Brain (tissue), 1 donor: ENCODE measurements around the genes SOX14 and FOXL2.

GRCh38 chr3:134487236-134487972 lies 1.5 kb downstream of the CEP63 start:
- RRBS: no CpG with 5 or more reads among the region's 6 CpGs

- RRBS: no CpG with 5 or more reads among the region's 8 CpGs
Observed at GRCh38 chr3:134544751-134545075, 58.9 kb downstream of the CEP63 start.

DNA sequence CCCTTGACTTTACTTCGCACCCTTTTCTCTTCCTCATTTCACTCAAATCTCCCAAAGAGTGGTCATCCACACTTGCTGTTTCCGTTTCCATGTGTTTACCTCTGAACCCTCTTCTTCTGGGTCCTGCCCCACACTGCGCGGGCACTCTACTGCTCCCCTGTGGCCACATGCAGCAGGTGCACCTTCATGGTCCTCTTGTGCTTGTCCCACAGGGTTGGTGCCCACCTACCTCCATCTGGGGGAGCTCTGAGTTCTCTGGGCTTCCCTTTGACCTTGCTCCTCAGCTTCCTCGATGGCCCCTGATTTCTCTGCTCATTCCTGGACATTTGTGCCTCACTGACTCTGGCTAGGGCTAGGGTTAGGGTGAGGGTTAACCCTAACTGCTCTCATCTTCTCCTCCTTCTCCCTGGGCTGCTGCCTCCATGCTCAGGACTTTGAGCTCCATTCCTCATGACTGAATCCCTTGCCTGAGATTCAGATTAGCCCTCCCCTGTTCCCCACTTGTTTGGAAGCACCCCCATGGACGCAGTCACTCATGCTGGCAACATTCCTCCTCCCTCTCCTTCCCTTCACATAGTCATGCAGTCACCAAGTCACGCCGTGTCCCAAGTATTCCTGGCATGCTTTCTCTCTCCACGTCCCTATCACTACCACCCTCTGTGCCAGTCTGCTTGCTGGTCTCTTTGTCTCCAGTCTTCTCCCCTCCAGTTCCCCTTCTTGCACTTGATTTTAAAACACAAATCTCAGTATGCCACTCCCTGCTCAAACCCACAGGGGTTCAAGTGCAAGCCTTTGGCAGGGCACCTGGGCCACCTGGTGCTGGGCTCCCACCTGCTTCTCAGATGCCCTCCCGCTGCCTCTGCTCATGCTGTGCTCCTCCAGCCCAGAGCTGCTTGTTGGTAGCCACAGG lies 26.7 kb upstream of the KY start:
- RRBS: no CpG with 5 or more reads among the region's 10 CpGs

DNA sequence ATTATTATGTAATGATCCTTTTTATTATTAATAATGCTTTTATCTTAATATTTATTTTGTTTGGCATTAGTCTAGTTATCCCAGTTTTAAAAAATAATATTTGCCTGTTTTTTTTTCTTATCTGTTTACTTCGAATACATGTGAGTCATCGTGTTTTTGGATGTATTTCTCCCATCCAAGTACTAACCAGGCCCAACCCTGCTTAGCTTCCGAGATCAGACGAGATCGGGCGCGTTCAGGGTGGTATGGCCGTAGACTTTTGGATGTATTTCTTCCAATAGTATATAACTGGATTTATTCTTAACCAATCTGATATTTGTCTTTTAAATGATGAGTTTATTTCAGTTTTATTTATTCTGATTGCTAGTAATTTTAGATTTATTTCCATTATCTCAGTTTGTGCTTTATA lies 11.8 kb upstream of the EPHB1 start:
- RRBS: no CpG with 5 or more reads among the region's 8 CpGs

- RRBS: no CpG with 5 or more reads among the region's 5 CpGs
Observed at GRCh38 chr3:136022488-136023131, 57.1 kb downstream of the PPP2R3A start.

GRCh38 chr3:136103249-136103754 lies 92.8 kb downstream of the MSL2 start:
- RRBS: no CpG with 5 or more reads among the region's 5 CpGs

DNA sequence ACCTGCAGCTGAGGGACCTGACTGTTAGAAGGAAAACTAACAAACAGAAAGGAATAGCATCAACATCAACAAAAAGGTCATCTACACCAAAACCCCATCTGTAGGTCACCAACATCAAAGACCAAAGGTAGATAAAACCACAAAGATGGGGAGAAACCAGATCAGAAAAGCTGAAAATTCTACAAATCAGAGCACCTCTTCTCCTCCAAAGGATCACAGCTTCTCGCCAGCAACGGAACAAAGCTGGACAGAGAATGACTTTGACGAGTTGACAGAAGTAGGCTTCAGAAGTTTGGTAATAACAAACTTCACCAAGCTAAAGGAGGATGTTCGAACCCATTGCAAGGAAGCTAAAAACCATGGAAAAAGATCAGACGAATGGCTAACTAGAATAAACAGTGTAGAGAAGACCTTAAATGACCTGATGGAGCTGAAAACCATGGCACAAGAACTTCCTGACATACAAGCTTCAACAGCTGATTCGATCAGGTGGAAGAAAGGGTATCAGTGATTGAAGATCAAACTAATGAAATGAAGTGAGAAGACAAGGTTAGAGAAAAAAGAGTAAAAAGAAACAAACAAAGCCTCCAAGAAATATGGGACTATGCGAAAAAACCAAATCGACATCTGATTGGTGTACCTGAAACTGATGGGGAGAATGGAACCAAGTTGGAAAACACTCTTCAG lies 69.1 kb downstream of the MSL2 start:
- RRBS: no CpG with 5 or more reads among the region's 8 CpGs

- RRBS: no CpG with 5 or more reads among the region's 6 CpGs
Observed at GRCh38 chr3:136191999-136192589, 4.0 kb downstream of the MSL2 start.

DNA sequence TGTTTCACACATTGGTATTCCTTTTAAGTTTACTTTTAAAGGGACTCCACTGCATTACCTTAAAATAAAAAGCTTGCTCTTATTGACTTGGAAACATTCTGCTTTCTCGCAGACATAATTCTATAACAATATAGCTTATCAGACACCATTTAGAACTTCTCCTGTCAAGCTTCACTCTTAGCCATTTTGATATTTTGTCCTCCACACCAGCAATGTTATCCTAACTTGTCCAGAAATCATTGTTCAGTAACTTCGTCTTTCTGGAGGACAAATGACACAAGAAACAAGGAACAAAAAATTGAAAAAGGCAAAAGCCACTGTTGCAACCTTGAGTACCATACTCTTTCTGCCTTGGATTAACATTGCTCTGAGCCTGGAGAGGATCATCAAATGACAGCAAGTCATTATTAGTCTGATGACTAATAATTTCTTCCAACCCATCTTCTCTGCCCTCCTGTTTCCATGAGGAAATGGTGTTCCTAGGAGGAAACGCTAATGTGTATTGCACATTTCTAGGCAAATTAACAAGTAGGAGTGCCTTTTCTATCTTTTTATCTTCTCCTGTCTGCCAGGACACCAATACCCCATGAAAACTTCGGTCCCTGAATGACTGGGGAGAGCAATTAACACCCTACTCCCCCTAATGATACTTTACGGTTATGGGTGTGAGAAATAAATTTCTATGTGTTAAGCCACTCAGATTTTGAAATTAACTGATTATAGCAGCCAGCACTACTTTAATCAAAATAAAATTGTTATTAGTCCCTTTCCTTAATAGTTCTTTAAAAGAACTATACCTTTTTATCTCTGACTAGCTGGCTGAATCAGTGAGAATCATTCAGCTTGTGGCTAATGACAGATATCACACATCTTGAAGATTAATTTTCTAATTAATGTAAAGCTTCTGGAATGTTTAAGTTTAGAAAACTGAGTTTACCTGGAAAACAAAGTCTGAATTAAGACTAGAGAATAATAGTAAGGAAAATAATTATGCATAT lies 154.0 kb downstream of the PCCB start:
- RRBS: no CpG with 5 or more reads among the region's 5 CpGs

DNA sequence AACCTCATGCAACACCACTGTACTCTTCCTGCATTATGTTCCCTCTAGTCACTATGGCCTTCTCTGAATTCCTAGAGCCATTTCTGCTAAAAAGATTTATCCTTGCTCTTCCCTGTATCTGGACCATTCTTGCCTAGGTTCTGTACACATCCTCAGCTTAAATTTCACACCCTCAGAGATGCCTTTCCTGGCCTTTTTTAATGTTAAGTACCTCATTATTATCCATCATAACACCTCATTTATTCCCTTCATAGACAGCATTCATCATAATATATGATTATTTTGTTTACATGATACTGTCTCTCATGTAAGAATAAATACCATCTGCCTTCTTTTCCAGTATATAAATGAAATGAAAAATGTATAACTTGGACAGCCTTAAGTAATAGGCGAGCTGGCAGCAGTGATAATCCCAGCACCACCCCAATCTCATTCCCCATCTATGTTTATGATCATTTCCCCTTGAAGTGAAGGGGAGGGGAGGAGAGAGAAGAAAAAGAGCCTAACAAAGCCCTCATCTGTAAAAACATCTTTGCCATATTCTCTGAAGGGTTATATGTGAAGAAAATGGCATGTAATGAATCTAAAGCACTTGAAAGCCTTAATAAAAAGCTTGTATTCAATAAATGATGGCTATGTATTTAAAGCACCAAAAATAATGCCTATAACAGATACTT lies 25.2 kb downstream of the STAG1 start:
- RRBS: no CpG with 5 or more reads among the region's 1 CpG

- RRBS: no CpG with 5 or more reads among the region's 5 CpGs
Observed at GRCh38 chr3:137023360-137023814, 65.6 kb downstream of the IL20RB start.

- RRBS: 2% methylated on average over 17 of the region's 36 CpGs
Observed at GRCh38 chr3:137763885-137764416, at the start of gene SOX14. SOX14 (plus strand) TSS chr3:137764315.

GRCh38 chr3:138053478-138053723 lies 43.4 kb downstream of the CLDN18 start:
- RRBS: no CpG with 5 or more reads among the region's 2 CpGs

GRCh38 chr3:138161752-138162469 lies 12.8 kb downstream of the DBR1 start:
- RRBS: no CpG with 5 or more reads among the region's 8 CpGs

DNA sequence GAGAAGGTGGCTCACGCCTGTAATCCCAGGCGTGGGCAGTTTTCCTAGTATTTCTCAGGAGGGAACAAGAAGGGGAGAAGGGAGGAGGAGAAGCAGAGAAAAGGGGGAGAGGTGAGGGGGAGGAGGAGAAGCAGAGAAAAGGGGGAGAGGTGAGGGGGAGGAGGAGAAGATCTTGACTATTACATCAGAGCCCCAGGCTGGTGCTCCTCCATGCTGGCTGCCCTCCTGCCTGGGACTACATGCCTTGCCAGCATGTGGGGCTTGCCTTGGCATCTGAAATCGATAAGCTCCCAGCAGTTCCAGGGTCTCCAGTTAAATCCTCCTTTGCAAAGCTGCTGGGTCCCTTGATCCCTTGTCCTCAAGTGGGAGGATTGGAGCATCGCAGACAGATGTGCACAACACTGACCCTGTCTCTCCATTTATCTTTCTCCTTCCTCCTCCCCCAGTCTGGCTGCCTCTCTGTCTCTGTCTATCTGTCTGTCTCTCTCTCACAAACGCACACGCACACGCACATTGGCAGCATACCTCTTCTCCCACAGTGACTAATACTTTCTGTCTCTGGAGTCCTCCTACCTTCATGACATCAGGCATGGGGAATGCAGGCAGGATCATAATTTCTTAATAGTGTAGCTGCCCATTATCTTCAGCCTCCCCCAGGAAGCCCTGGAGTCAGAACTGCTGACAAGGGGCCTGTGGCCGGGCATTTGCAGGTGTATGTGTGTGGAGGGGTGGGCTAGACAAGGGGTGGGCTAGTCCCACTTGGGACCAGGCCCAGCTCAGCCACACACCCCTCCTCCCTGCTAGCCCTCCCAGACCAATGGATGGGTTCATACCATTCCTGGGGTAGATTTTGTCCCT lies 41.8 kb downstream of the MRAS start:
- RRBS: no CpG with 5 or more reads among the region's 8 CpGs

DNA sequence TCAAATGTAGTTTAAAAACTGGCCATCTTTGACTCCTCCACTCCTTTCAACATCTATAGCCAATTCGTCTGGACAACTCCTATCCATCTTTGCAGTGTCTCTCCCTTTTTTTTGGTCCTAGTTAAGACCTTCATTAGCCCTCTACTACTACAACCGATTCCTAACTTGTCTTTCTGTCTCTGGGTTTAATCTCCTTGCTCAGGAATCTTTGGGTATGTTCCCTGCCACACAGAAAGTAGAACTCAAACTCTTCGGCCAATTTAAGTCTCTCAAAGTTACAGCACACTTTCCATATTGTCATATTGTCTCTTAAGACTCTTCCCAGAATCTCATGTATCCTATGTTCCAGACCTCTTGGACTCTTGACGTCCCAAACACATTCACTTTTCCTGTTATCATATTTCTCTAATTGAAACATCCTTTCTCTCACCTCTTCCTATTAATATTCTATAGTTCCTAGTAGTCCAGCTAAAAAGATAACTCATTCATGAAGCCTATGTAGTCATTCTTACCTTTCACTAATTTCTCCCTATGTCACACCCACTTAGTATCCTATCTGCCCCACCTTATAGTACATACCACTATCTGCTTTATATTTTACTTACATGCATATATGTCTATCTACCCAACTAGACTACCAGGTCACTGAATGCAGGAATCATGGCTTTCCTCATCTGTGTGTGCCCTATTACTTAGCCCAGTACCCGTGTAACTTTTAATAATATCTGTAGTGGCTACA lies 59.1 kb downstream of the CEP70 start:
- RRBS: no CpG with 5 or more reads among the region's 5 CpGs

- RRBS: no CpG with 5 or more reads among the region's 12 CpGs
Observed at GRCh38 chr3:138833594-138834158, 1.1 kb downstream of the PIK3CB start.

- RRBS: 6% methylated on average over 31 of the region's 85 CpGs
Observed at GRCh38 chr3:138946616-138947534, at the start of gene FOXL2. FOXL2 (minus strand) TSS chr3:138947137.

DNA sequence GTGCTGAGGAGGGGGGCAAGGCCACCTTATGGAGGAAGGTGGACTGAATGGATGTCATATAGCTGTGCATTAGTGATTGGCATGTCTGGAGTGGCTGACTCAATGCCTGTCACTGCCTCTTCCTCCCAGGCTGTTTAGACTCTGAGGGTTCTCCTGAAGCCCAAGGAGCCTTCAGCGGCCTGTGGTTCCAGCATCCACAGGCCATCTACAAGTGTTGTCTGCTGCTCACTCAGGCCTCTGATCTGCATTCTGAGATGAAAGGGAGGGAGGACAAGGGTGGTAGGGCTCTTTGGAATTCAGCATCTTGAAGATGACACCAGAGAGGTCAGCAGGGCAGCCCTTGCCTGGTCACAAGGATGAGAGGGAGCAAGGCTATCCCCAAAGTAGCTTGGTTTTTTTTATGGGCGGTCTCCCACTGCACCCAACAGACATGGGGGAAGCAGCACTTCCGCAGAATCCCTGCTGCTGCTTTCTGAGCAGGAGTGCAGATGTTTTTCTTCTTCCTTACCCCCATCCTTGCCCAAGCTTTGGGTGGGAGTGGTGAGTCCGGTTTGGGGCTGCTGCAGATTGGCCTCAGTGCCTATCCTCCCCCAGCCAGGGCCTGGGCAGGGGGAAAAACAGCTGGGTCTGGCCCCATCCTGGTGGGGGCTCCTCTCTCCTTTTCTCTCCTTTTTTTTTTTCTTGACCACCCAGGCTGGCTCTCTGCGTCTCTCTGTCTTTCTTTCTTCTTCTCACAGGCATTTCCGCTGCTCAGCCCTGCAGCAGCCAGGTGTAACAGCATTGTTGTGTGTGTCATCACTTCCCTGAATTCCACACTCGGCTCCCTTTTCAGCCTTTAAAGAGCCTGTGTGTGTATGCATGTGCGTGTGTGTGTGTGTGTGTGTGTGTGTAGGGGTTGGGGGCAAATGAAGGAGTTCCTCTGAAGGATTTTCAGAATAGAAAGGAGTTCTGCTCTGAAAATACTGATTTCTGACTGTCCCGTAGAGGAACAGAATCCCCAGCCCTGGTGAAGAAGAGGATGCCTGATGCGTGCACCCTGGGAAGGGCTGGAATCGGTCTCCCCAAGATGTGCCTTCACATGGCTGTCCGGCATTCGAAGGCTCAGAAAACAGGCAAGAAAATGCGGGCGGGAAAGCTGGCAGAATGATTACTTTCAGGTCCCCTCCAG lies 1.9 kb downstream of the FOXL2NB start:
- RRBS: no CpG with 5 or more reads among the region's 15 CpGs